AG08470 (cell line): ENCODE data around the genes CCT8L2, DGCR2 and TSSK2.

GRCh38 chr22:10961403-10961816 lies 4566.6 kb upstream of the OR11H1 start:
- RRBS, result no CpG with 5 or more reads among the region's 36 CpGs

DNA sequence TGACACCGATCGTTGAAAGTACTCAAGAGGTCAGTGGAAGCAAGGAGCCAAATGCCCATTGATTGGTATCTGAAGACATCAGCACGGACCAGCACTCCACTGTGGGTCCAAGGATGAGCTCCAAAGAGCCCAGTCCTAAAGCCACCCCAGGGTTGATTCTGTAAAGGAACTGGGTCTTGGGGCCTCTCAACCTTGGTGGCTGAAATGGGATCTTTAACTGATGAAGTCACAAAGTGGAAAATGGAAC lies at the start of gene CCT8L2:
Gene CCT8L2 (minus strand): TSS at position 191 of the 247 bp plus-strand sequence.
- RRBS, result no CpG with 5 or more reads among the region's 3 CpGs

DNA sequence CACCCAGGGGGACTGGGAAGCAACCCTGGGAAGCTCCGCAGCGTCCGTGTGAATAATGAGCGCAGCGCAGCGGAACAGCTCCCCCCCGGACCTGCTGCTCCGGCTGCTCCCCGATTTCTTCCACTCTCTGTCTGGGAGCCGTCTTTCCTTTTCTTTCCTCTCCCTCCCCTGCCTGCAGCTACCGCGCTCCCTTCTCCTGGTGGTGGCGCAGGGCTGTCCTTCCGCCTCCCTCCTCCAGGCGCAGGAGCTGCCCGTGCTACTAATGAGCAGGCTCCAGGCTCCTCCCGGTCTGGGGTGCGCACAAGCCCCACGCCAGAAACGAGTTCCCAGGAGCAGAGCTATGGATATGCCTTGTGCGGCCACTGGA lies 107.3 kb downstream of the XKR3 start:
- RRBS, result no CpG with 5 or more reads among the region's 21 CpGs

- RRBS, result no CpG with 5 or more reads among the region's 5 CpGs
Observed at GRCh38 chr22:17035120-17035835, 27.3 kb upstream of the GAB4 start.

DNA sequence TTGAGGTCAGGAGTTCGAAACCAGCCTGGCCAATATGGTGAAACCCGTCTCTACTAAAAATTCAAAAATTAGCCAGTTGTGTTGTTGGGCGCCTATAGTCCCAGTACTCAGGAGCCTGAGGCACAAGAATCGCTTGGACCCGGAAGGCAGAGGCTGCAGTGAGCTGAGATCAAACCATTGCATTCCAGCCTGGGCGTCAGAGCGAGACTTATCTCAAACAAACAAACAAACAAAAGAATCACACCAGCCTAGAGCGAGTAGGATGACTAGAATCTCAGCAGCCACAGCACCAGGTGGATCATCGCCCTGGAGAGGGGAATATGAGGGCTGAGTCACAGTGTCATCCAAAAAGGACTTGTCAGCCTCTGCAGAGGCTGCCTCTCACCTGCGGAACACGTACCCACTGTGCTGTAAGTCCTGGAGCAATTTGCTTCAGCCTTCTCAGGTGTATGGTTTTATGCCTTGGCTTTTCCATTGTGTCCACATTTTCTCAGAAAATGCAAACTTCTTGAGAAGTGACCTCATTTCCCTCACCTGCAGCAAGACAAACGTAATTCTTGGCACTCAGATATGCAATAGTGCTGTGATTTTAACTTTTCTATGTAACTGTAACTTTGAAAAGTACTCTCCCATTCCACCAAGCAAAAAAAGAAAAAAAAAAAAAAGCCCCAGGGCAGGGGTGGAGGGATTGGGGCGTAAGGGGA lies 48.8 kb upstream of the ADA2 start:
- RRBS, result no CpG with 5 or more reads among the region's 13 CpGs

- RRBS, result 80% methylated on average over 2 of the region's 28 CpGs
Observed at GRCh38 chr22:17443382-17444648, 74.6 kb downstream of the CECR2 start.

GRCh38 chr22:17842326-17842842 lies 68.1 kb upstream of the BID start:
- RRBS, result 88% methylated on average over 2 of the region's 22 CpGs

DNA sequence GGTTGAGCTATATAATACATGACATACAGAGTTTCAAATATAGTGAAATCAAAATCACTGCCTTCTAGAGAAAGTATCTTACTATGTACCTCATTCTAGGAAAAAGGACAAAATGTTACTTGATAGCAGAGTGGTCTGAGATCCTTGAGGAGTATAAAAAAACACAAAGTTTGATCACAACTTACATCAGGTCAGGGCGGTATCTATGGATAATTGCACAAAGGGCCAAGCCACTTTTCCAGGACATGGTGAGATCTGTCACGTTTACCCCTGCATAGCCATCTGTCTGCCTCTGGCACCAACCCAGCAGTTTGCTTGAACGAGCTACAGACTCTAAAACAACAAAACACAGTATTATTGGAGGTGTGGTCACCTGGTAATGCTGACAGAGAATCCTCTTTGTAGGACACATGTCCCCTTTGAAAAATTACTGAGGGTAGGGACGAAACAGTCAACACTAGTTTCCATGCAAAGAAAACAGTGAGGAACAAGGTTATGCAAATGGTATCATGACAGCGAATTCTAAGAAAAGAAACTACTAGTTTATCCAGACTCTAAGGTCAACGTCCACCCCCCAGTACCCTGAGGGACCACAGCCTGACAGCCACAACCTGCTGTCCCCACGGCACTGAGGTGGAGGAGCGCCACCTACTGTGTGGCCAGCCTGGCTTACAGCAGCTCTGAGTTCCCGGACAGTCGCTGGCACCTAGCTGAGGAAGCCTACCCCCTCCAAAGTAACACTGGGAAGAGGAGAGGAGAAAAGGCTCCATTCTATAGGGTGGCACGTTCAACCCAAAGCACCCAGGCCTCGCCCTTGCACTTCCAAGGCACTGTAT lies 117.2 kb upstream of the BID start:
- RRBS, result no CpG with 5 or more reads among the region's 12 CpGs

DNA sequence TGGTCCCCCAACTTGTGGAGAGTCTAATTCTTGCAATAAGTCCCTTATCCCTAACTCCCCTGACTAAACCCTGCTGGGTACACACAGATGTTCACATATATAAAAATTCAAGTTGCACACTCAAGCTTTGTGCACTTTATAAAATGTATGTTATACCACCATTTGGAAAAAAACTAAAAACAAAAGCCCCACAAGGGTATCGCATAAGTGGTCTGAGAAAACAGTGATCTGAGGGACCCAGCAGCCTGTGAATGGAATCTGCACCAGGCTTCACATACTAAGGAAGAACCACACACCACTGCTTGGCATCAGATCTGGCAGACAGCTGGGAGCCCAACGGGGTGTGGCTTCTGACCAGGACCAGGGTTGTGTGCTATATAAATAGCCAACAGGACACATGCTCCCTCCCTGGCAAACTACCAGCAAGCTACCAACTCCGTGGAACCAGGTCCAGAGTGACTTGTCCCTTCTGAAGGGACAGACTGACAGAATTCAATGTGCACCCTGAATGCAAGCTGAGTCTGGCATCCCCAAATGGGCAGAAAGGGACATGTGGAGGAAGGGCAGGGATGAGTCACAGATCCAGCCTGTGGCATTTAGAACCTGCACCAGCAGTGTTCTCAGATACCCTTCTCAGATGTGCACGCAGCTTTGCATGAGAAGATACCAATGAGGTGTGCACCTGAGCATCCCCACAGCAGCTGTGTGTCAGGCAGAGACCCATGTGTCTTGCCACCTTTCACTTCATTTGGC lies 93.1 kb downstream of the MICAL3 start:
- RRBS, result no CpG with 5 or more reads among the region's 4 CpGs

DNA sequence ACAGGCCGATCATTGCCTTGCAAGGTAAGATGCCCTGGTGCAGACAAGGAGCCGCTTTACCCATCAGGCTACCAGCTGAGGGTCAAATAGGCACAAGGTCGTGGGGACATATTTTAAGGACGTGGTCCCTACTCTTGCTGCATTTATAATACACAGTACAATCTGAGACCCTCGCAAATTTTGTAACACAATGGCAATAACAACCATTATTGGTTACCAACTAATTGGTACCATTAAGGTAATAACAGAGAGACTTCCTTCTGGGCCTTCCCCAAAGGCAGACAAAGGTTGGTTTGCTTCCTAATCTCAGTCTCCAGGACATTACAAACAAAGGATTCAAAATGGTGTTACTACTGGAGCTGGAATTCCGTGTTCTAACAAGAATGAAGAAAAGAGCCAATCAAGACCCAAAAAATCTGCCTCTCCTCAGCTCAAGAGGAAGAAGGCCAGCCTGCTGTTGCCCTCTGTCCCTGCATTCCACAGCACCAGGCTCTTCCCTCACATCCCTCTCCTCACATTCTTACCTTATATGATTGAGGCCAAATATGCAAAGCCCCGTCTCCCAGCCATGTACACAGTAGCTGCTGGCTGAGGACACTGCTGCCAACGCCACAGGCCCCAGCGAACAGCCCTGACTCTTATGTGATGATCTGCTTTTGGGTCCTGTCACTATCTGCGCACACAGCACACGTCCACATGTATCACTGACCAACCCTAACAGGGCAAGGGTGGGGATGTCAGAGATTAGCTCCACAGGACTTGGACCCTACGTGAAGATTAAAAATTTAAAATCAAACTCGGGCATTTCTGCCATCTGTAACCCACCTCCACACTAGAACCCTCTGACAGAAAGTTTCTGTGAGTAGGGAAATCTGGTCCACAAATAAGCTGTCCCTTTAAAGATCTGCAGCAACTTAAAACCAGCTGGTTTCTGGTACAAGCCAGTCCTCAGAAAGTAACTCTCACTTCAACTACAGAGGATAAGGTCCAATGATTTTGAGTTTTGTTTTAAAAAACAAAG lies 60.3 kb downstream of the MICAL3 start:
- RRBS, result no CpG with 5 or more reads among the region's 13 CpGs

GRCh38 chr22:17972194-17973053 lies 51.9 kb downstream of the MICAL3 start:
- RRBS, result 73% methylated on average over 2 of the region's 16 CpGs

GRCh38 chr22:18056722-18057301 lies 21.0 kb upstream of the PEX26 start:
- RRBS, result no CpG with 5 or more reads among the region's 9 CpGs

DNA sequence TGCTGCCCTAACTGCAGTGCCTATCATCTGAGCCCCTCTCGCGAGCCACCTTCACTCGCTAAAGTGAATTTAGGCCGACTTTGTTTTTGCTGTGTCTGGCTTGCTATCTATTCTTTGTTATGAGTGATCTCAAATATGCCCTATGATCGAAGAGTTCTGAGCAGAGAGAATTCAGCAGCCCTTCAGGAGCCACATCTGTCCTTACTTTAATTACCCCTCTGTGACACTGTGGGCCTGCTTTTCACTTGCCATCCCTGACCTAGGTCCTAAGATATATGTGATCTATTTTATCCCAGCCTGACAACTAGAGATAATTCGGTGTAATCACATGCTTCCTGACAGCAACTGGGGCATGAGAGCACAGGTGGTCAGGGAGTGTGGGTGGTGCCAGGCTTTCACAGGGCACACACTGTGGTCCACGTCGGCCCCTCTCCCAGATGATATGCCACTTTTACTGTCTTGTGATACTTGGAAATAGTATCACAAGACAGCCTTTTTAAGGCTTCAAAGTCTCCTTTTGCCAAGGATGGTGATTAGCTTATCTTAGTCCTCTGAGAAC lies 3.8 kb downstream of the TUBA8 start:
- RRBS, result no CpG with 5 or more reads among the region's 8 CpGs

- RRBS, result no CpG with 5 or more reads among the region's 9 CpGs
Observed at GRCh38 chr22:18152447-18152951, 2.5 kb downstream of the USP18 start.

GRCh38 chr22:18577924-18578300 lies 33.8 kb downstream of the RIMBP3 start:
- RRBS, result no CpG with 5 or more reads among the region's 41 CpGs

GRCh38 chr22:19002395-19002710 lies 66.3 kb upstream of the PRODH start:
- RRBS, result no CpG with 5 or more reads among the region's 8 CpGs

GRCh38 chr22:19104237-19104876 lies 17.9 kb downstream of the DGCR2 start:
- RRBS, result no CpG with 5 or more reads among the region's 4 CpGs

DNA sequence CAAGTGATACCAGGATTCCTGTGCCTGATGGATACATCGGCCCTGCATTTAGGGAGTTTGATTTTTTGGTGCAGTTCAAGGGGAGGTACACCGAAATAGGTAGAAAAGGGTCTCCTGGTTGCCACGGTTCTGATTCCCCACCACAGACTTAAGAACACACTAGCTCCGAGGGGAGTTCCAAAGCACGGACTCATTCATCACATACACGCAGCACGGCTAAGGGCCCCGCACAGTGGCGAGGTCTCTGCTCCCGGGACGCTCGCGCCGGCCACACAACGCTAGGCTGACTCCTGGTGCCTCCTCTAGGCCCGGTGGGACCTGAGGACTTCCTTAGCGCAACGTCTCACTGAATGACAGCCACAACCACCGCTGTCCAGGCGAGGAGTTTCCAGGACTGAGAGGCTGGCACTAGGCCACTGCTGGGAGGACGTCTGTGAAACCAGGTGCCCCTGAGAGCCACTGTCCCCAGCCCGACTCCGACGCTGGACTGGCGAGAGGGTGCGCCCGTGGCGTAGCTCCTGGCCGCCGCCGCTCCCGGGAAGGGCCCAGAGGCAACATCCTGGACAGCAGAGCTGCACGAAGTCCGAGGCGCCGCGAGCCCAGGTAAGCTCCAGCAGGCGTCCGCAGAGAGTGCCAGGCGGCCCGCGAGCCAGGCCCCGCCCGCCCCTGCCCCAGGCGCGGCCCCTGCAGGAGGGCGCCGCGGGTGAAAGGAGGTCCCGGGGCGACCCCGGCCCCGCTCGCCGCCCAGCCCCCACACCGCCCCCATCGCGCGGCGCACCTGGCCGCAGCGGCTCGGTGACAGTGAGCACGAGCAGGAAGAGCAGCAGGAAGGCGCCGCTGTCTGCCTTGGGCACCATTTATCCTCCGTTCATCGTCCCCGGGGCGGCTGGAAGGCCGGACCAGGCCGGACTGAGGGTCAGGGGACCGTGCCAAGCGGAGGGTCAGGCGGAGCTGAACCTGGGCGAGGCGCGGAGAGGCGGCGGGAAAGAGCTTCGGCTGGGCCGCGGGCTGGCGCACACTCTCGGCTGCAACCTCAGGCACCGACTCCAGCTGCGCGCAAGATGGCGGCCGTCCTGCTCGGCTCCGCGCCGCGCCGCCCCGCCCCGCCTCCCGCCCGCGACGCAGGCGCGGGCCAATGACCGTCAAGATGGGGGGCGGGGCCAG lies at the start of gene DGCR2:
Gene DGCR2 (minus strand): TSS at position 1,063 of the 1,164 bp plus-strand sequence.
- RRBS, result no CpG with 5 or more reads among the region's 106 CpGs

DNA sequence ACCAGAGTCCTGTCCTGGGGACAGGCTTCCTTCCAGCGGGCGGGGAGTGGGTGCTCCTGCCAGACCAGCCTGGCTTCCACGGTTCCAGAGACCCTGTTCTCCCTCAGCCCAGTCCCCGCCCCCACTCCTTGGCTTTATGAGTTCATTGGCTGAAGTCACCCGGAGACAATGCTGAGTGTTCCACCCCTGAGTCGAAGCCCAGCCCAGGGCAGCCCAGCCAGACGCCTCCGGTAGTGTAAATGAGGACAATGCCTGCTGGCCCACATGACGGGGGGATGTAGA lies at the start of gene TSSK2:
Gene TSSK2 (plus strand): TSS at position 220 of the 282 bp plus-strand sequence.
- RRBS, result 48% methylated on average over 4 of the region's 9 CpGs

GRCh38 chr22:19197484-19198491 lies 19.3 kb upstream of the SLC25A1 start:
- RRBS, result no CpG with 5 or more reads among the region's 11 CpGs